ENCODE results near the genes POTEB2 and GOLGA8S.

GRCh38 chr15:20866023-20866753 lies at the start of gene POTEB2:
POTEB2 (minus strand) TSS chr15:20866314.
- PRO-cap: no peak

- PRO-cap: no peak
Measured at GRCh38 chr15:21262568-21263074, 177.7 kb downstream of the POTEB3 start.

DNA sequence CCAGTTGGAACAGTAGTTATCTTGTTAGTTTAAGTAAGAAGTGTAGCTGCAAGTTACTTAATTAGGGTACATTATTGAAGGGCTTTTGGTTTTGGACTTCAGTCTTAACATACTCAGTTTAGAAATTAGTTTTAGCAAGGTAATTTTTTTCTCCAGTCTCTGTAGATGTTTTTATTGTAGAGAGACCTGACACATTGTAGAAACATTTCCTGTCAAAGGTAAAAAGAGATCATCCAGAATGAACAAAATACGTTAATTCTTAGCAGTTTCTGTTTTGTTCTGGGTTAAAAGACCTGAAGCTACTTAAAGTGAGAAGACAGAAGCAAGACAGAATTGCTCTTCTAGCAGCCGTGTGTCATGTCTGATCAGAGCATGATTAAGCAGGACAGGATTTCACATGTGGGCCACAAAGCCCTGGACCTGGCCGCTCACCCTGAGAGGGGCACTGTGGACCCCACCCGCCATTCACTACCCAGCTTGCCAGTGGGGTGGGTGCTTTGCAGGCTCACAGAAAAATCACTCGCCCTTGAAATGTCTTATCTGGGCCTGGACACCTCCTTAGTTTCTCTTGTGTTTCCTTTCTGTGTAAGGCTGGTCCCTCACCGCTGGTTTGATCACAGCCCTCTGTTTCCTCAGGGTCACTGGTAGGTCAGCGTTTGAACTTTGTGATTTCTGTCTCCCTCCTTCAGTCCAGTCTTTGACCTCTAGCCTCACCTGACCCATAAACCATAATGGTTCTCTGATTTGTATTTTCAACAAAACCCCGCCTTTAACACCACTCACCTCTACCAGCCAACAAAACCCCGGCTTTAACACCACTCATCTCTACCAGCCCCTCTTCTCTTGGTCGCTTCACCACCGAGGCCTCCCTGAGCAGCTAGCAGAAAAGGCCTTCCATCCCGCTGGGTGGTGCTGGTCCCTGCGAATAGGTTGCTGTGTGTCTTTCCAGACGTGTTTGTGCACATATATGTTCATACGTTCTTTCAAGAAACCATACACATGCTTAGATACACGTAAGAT lies 170.9 kb downstream of the OR4N4 start:
- PRO-cap: no peak

- PRO-cap: no peak
Measured at GRCh38 chr15:22664194-22665577, 121.8 kb upstream of the NIPA1 start.

DNA sequence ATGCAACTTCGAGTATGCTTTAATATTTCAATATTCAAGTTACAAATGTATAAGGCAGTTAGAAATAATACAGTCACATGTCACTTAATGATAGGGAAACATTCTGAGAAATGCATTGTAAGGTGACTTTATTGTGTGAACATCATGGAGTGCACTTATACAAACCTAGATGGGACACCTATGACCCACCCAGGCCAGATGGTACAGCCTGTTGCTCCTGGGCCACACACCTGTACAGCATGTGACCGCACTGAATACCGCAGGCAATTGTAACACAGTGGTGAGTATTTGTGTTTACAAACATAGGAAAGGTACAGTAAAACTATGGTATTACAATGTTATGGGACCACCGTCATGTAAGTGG lies 13.5 kb upstream of the NIPA2 start:
- PRO-cap: no peak

GRCh38 chr15:22973274-22974006 lies 6.7 kb downstream of the CYFIP1 start:
- PRO-cap: no peak

DNA sequence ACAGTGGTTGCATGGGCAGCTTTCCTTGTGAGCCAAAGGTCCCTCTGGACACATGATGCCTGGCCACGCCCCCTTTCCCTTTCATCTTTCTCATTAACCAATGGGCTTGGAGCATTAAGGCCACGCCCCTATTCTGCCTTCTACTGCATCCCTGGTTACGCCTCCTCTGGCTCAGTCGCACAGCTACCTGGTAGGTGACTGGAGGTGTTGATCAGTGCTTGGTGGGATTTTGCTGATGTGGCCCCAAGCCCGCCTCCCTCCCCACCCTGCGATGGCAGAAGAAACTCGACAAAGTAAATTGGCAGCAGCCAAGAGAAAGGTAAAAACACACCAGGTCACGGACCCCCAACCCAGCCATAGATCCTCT lies at the start of gene GOLGA8S:
GOLGA8S (plus strand) TSS at position 174 of the 367 bp plus-strand sequence.
- PRO-cap: no peak

DNA sequence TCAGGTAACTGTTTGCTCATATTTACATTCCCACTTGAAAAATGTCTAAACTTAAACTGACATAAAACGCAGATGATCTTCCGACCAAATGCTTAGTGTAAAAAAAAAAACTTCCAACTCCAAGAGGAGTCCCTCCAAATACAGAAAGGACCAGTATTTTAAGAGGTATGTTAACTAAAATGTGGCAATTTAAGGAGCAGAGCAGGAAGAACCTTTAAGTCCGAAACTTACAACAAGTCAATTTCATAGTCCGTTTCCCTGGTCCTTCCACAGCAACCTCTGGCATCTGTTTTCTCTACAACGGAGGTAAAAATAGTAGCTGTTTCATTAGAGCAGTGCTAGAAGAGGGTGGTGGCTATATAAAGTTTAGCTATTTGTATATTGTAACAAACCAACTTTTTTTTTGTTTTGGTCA lies 17.2 kb downstream of the GOLGA8S start:
- PRO-cap: no peak

- PRO-cap: no peak
Measured at GRCh38 chr15:23570418-23570882, 5.0 kb downstream of the MKRN3 start.

DNA sequence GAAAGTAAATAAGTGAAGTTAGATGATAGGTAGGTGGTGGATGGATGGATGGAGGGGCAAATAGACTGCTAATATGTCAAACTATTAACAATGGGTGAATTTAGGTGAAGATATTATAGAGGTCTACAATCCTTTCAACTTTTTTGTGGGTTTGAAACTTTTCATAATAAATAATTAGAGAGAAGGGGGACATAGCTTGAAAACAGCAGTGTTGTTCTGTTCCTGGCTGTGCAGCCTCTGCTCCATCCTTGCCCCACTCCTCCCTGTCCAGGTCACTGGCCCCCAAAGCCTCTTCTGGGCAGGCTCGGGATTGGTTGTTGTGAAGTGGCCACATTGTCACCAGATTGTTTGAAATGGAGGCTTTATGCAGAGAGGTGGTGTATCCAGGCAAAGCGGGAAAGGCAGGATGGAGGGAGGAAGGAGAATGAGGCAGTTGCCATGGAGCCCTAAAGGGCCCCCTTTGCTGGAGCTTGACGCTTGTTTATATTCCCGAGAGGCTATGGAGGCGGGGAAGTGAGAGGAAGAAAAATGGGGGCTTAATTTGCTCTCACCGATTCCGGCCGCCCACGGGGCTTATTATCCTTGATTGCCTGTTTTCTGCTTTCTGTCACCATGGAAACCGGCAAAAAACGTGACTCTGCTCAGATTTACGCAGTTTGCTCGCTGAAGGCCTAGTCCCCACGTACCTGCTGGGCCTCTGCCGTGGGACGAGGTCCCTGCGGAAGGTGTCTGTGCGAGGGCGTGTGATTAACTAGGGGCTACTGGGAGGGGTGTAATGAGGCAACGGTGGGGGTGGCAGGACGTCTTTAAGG lies 110.5 kb upstream of the NDN start:
- PRO-cap: no peak

DNA sequence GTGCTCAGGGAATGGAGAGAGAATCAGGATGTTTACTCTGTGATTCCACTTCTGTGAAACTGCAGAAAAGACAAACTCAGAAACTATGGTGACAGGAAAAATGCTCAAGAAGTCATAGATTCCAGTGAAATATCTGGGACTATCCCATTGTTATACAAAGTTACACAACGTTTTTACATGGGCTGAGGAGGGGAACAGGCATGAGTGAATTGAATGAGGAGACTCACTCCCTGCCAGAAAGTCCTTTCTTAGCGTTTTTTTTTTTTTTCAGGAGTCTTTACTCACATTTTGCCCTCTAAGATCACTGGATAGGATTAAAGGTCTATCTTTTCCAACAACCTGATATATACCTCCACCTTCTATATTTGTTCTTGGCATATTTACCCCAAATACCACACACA lies 153.0 kb upstream of the NDN start:
- PRO-cap: no peak

DNA sequence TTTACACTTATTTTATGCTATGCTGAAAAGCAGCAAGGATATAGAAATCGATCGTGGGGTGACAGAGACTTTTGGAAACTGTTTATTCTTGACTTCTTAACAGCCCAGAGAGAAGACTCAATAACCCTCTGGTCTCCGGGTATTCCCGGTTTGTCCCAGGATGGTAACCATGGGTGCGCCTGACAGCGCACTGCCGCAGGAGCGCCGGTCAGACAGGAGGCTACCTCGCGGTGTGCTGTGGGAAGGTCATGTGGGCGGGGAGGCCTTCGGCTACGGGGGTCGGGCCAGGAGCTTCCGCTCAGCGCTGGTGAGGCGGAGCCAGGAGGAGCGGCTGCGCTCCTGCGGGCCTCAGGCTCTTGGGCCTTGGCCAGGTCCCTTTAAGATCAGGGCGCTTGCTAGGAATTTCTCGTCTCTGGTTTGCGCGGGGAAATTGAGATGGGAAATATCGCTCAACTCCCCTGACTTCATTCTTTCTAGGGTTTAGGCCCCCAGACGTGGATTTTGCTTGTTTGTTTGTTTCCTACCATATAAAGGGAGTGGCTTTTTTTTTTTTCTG lies 182.3 kb upstream of the NDN start:
- PRO-cap: no peak

DNA sequence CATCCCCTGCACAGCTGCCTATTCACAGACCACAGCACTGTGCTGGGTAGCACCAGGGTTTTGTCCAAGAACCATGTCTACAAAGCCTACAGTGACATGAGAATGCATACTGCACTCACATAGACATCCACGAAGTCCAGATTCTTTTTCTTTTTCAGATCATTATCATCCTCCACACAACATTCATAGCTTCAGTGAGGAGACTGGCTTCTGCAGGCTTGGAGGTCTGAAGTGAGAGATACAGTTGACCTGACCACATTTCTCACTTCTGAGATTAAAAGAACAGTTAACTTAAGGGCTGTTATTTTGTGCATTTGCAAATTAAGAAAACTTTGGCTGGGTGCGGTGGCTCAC lies 137.5 kb upstream of the SNRPN start:
- PRO-cap: no peak

DNA sequence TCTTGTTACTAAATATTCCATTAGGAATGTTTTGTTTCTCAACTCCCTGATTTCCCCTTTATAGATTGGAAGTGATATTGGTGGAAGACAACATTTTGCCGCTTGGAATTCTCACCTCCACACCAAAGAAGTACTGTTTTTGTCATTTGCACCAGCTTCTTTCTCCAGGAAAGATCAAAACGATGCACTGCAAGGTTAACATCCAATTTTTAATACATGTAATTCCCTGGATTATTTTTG lies 156.8 kb downstream of the SNRPN start:
- PRO-cap: no peak

GRCh38 chr15:25515965-25516188 lies 77.1 kb upstream of the UBE3A start:
- PRO-cap: no peak

GRCh38 chr15:25531265-25531603 lies 92.4 kb upstream of the UBE3A start:
- PRO-cap: no peak

GRCh38 chr15:25830630-25831677 lies 32.2 kb downstream of the ATP10A start:
- PRO-cap: bidirectional peak, plus-strand start at chr15:25831443, minus-strand start at chr15:25831296

DNA sequence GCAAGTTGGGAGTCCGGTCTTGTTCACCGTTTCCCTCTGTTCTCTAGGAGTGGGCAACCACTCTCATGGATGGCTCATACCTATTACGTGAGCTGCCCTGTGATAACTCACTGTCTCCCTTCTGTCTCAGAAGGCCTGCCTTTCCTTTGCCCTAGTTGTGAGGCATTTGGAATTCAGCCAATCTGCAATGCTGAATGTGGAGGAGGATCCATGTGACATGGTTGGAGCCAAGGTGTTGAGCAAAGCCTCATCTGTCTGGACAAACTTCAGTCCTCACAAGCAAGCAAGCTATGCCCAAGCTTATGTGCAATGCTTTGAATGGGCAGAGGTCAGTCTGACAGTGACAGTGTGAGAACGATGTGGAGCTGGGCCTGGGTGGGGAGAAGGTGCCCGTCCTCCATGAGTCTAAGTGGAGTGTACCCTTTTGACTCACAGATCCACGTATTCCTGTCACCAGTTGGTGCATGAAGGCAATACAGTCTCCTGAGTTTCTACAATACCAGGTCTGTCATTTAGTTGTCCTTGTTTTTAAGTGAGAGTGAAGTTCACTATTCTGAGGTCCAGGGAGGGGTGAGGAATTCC lies 37.9 kb upstream of the ATP10A start:
- PRO-cap: no peak

GRCh38 chr15:26289290-26289616 lies 426.1 kb upstream of the ATP10A start:
- PRO-cap: no peak

DNA sequence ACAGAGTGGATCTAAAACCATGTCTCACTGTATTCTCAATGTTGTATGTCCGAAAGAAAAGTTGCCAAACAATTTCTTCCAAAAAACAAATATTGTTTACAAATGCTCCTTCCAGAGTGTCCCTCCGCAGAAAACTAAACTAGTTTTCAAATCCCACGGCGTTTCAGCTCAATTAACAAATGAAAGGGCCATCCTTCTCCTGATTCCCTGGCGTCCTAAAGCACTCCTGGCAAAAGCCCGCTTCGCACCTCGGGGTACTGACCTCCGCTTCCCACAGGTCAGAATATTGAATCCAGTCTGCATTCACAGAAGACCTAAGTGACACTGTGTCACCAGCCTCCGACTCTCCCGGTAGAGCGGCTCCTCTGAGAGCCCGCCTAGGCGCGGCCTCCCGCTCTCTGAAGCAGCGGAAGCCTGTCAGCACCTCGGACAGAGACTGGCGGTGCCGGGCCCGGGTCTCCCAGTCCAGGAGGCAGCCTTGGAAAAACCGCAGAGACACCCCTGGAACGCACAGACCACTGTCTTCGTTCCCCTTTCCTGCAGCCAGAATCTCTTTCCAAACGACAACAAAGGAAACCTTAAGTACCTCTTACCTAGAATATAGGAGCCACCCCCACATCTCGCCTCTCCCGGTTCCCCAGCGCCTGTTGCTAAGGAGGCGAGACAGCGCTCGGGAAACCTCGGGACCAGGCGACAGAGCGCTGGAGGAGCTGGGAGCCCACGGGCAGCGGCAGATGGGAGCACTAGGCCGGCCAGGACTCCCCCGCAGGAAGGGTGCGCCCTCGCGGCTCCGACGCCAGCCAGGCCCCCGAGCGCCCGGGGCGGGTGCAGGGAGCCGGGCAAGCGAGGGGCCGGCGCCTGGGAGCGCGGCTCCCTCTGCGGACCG lies 1.2 kb downstream of the GABRB3 start:
- PRO-cap: no peak

All from ReNcell CX (cell line).